A375 (cell line): ENCODE measurements around the gene NOL4.

GRCh38 chr18:26655262-26655644 lies 106.9 kb upstream of the KCTD1 start:
- RAMPAGE, long total RNA = no peak

- RAMPAGE, long total RNA = no peak
These were observed 171.2 kb downstream of the CDH2 start for GRCh38 chr18:28005694-28006146.

DNA sequence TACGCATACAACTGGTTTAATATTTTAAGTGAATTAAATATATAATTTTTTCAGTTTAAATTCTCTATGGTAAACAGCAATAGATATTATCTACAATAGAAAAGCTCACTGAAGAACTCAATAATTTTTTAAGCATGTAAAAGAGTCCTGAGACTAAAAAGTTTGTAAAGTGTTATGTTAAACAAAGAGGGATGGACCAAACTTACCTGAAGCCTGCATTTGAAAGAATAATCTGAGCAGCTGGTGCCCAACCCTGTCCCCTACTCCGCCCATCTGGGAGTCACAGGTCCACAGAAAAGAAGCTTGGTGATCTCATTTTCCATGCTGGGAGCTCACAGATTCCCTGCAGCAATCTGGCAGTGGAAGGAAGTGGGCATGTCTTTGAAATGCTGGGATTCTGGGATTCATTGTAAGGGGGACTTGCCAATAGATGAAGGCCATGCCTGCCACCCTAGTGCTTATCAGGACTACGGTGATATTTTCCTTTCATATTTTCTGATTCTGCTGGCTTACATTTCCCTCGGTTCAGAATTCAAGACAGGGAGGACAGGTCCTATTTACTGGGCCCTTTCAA lies 17.9 kb downstream of the CDH2 start:
- RAMPAGE, long total RNA = no peak

GRCh38 chr18:31202960-31203420 lies 40.3 kb upstream of the DSC1 start:
- RAMPAGE, long total RNA = no peak

DNA sequence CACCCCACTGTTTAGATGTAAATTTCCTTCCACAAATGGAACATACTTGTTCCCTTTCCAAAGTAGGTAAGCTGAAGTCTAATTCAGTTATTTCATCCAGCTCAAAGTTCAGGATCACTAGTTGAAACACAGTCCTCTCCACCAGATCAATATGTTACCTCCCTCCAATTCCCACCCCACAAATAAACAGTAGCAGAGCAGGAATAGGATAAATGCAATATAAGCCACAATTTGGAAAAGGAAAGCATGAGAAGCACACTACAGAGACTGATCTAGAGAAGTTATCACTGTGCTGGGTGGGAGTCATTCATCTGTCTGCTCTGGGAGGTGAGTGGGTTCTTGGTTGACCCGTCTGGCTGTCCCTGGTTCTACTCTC lies 65.2 kb upstream of the DSC1 start:
- RAMPAGE, long total RNA = no peak

DNA sequence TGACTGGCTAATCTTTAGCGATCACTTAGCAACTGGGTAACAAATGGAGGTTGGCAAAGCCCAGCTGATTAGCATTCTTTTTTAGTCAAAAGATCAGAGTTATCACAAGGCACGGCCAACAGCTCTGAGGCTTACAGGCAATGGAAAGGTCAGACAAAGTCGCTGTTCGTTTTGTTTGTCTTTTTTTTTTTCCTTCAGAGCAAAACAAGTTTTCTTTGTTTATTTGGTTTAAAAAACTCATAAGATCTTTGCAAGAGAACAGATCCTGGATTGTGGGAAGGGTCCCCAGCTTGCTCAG lies 28.9 kb upstream of the TTR start:
- RAMPAGE, long total RNA = no peak

DNA sequence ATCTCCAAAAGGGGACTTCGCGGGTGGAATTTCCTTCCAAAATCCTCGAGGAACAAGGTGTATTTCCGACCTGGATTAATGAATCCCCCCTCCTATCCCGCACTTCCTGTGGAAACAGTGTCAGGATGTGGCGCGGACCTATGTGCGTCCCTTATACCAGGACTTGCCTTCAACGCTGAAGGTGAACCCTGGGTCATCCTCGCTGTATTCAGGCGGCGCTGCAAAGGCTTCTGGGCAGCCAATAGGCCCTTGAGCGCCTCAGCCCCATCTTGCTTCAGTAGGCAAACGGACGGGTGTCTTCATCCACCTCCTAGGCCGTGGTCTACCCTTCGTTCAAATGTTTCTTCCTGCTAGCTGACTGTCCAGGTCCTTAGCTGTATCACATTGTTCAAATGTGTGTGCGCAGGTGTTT lies 1.4 kb upstream of the B4GALT6 start:
- RAMPAGE, long total RNA = no peak

- RAMPAGE, long total RNA = no peak
These were observed 49.9 kb upstream of the SLC25A52 start for GRCh38 chr18:31810563-31811077.

DNA sequence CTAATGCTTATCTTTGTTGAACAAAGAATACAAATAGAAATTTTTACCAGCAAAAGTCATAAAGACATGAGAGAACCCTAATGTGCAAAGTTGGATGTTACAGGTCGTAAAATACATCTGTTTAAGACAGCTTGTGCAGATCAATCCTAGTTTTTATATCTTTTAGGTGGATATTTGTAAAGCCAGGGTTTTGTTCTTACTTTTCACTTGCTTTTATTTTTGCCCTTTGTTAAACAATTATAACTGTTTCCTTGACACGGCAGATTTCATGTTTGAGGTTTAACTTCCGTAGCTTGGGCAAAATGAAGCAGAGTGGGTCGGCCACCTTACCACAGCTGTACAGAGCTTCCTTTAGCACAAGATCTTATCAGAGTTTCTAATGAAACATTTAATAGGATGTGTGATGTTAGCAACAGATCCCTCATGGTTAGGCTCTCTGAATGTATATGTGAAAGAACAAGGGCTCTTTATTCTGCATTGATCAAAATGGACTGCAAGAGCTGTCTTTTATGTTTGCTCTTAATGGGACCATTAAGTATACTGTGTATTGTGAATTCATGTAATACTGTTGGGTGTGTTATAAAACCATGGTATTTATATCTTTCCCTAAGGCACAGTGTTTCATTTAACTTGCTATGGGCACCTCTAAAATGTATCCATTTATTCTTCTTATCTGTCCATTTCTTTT lies 22.3 kb downstream of the RNF125 start:
- RAMPAGE, long total RNA = no peak

GRCh38 chr18:32208076-32208425 lies 18.2 kb downstream of the MEP1B start:
- RAMPAGE, long total RNA = no peak

DNA sequence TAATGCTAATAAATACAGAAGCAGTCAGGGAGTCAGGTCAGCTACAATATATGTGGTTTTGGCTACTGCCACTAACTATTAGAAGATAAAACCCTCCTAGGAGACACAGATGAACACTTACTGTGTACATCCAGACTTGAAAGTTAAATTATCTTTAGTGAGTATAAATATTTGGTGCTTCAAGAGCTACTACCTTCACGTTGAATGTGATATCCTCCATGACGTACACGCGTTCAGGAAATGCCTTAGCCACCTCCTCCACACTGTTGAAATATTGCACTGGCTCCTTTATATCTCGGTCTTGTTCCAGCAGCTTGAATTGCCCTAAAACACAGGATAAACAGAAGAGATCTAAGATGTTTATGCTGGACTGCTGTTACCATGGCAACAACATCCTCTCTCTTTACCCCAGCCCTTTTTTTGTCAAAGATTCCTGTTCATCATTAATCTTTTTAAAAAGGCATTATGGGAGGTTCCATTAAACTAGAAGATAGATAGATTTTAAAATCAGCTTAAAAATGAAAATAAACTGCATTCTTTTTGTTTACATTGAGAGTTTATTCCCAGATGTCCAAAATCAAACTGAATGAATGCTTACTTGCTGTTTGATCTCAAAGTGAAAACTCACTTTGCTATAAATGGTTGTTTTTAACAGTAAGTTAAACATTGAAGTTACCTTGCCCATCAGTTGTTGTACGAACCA lies 120.3 kb downstream of the MEP1B start:
- RAMPAGE, long total RNA = no peak

DNA sequence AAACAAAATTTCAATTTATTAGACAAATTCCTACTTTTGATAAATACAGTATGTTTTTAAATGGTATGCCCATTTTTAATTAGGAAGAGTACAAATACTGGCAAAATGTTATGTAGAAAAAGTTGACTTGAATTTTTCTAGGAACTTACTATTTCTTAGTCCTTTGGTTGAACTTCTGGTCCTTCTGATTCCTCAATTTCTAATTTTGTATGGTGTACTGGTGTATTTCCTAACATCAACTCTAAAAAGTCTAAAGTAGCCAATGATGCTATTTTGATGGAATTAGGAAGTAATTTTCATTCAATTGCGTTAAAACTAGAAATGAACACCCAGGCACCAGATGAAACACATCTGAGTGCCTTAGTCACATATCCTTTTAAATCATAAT lies 119.8 kb downstream of the GAREM1 start:
- RAMPAGE, long total RNA = no peak

DNA sequence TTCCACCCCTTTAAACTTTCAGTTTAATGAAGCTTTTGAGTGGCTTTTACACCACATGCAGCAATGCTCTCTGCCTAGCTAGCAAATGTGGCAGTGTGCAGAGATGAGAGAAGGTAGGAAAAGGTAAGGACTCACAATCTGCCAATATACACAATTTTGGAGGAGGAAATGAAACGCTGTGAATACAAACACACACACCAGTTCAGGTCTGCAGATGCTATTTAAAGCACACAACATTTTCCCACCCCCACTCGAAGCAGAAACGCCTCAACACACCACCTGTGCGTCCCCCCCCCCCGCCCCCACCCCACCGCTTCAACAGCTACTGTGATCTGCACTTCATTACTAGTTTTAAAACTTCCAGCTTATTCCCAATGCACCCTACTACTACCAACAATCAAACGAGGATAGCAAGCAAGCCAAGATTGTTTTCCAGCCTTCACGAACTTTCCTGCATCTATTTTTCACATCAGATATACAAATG lies 2.0 kb downstream of the GAREM1 start:
- RAMPAGE, long total RNA = no peak

DNA sequence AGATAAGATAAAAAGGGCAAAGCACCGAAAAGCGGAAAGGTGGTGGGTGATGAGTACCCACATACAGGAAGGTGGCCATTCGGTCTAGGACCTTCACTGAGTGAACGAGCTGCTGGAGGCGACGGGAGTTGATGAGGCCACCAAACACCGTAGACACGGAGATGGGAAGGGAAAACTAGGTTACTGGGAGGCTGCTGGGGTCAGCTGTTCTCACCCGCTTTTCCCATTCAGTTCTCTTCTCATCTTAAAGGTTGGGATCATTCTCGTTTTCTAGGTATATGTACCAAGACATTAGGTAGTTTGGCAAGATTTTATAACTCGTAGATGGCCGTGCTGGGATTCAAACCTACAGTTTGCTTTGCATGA lies 754 bp upstream of the GAREM1 start:
- RAMPAGE, long total RNA = no peak

DNA sequence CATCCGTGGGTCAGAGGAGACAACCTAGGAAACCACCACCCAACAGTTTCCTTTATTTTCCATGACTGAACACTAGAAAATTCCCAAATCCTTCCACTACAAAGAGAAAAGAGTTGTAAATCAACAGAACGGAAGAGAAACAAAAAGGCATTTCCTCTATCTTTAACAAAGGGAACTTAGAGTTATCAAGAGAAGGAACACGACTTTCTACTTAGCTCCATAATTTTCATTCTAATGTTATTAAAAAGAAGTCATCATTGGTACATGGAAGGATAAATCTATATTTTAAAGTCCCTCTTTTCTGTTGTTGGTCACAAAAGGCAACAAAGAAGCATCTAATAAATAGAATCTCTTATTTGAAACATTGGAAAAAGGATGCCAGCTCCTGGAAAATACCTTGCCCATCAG lies 35.1 kb downstream of the KLHL14 start:
- RAMPAGE, long total RNA = no peak

DNA sequence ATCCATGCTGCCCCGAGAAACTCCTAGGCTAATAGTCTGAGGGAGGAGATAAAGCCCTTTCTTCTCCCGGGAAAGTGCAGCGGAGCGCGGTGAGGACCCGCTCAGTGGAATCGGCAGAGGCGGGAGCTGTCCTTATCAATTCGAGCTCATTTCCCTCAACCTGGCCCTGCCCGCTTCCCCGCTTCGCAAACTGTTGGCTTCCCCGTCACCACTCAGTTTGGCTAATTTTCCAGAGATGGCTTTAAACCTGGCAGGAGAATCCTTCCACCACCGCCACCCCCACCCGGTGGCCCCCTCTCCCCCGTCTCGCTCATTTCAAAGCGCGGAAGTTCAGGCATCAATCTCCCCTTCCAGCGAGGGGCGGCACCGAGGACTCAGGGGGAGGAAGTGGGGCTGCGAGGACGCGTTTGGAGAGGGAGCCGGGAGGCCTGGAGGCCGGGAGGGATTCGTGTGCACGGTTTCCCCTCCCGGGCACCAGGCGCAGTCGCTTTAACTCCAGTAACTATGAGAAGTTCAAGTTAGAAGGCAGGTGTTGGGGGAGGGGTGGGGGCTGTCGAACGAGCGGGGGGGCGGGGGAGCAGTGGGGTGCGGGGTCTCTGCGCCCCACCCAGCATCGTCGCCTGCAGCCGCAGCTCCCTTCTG lies 1.5 kb downstream of the KLHL14 start:
- RAMPAGE, long total RNA = no peak

- RAMPAGE, long total RNA = no peak
These were observed at the start of gene NOL4 for GRCh38 chr18:34224074-34225166. NOL4 (minus strand) TSS chr18:34224913.

DNA sequence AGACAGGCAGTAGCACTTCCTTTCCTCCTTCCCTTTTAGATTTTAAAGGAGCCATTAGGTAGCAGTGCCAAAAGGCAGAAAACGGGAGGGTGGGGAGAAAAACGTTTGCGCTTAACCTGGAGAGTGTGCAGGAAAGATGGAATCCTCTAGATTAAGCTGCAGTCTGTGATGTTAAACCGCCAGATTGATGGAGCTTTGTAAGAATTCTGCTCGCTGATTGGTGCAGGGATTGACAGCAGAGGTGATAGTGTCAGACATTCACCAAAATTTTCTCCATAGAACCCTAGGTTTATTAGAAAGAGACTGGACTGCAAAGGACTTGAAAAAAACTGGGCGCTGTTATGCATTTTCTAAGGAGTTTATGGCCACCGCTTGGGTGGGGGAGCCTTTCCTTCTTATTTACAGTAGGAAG lies 754 bp downstream of the MAPRE2 start:
- RAMPAGE, long total RNA = no peak

DNA sequence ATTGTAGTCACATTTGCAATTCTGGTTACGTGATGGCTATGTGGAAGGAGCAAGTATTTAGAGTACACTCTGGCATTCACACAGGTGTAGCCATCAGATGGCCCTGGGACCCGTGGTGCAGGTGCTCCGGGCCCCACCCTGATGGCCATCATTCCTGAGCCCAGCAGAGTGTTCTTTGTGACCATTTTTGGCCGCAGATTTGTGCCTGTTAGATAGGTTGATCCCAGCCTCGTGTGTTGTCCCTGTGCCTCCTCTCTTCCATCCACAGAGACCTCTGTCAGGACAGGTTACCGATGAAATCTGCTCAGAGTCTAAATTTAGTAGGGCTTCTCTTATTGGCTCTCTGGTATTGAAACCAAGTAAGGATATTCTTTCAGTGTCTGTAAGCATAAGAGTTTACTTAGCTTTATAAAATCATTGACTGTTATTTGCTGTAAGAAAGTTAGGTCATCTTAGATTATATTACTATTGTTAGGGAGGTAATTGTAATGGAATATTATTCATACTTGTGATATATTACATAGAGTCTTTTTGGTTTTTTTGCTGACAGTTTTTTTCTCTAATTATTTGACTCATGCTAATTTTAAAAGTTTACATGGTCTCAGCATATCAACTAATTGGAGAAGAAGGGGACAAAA lies 34.0 kb downstream of the MAPRE2 start:
- RAMPAGE, long total RNA = no peak

- RAMPAGE, long total RNA = no peak
These were observed 95.0 kb downstream of the MAPRE2 start for GRCh38 chr18:35136057-35136750.